Ileum (tissue), 1 donor: ENCODE data around the gene TOX3.

GRCh38 chr16:49484126-49484898 lies 110.7 kb downstream of the C16orf78 start:
- PRO-cap = no peak

DNA sequence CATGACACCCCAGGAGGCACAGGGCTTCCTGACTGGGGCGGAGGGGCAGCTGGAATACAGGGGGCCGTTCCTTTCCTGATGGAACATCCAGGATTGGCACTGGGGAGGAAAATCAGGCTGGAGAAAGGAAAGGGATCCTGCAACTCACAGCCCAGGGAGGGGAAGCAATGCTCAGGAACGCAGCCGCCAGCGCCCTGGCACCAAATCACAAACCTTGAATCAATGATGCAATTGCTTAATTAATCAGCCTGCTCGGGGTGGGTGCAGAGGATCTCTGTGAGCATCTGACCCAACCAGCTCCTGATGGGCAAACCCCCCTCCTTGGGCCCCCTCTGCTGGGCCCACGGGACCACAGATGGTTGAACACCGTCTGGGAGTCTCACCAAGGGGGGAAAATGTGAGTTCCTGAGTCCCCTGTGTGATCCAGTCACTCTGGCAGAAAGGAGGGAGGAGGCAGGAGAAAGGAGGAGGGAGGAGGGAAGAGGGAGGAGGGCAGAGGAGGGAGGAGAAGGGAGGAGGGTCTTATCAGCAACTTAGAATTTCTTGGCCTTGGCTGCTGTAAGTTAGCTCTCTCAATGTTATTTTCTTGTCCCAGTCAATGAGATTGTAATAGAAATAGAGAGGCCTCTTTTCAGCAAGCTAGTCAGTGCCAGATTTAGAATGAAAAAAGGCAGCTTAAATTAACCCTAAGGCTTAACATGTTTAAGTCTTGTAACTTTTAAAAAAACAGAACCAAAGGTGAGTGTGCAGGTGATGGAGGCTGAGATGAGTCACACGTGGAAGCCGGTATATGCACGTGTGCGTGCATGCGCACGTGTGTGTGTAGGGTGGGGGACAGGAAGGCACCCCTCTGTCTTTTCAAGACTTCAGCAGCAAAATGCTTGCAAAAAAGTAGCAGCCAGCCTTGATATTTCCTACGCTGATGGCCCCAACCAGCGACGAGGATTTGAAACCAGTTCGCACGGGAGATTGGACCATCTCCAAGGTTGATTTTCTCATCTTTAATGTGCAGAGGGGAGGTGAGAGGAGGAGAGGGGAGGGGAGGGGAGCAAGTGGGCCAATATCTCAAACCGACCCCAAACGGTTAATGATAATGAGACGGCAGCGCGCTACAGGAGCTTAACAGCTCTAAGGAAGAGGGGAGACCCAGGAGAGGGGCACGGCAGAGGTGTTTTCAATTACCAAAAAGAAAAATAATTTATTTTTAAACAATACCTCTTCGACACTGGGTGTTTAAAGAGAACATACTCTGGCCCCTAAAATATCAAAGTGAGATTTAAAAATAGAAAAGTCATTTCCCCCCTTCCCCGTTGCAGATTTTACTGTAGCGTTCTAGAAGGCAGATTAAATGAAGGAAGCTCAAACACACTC lies 155.0 kb downstream of the ZNF423 start:
- PRO-cap = no peak

- PRO-cap = no peak
These were observed 22.8 kb downstream of the ZNF423 start for GRCh38 chr16:49832837-49833753.

DNA sequence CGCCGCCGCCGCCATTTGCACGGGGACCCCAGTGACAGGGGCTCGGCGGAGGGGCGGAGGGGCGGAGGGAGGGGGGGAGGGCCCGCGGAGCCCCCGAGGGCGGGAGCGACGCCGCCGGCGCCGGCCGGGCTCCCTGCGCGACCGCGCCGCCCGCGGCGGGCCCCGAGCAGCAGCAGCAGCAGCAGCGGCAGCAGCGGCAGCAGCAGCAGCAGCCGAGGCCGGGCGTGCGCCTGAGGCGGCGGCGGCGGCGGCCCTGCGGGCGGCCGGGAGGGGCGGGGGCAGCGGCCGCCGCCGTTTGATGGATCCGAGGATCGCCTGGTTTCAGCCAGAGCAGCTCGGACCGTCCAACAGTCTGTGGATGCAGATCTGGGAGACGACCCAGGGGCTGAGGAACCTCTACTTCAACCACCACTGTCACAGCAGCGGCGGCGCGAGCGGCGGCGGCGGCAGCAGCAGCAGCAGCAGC lies 251 bp downstream of the TENT4B start:
- PRO-cap = no peak

DNA sequence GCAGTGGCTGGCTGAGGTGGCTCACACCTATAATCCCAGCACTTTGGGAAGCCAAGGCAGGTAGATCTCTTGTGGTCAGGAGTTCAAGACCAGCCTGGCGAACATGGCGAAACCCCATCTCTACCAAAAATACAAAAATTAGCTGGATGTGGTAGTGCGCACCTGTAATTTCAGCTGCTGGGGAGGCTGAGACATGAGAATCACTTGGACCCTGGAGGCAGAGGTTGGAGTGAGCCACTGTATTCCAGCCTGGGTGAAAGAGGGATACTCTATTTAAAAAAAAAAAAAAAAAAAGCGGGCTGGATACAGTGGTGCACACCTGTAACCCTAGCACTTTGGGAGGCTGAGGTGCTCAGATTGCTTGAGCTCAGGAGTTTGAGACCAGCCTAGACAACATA lies 48.4 kb downstream of the TENT4B start:
- PRO-cap = no peak

DNA sequence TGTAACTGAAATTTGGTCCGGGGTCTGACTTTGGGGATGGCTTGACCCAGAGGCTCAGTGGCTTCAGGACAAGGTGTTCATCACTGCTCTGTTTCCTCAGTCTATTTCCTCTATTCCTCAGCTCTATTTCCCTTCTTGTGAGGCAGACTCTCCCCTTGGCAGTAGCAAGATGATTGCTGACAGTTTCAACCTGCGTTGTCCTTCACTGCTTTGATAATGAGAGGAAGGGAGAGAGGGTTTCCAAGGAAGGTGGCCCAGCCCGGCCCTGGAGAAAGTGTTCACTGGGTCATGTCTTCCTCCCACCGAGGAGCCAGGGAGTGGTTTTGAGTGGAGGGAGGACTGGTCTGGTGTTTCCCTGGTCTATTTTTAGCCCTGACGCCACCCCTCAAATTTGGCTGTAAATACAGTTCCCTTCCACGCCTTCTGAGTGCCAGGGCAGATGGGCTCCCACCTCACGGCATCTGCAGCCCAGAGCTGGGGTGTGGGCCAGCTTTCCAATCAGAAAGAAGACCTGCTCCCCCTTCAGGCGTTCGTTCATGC lies 53.9 kb downstream of the SNX20 start:
- PRO-cap = no peak

- PRO-cap = no peak
These were observed 14.0 kb downstream of the SNX20 start for GRCh38 chr16:50667085-50667468.

- PRO-cap = no peak
These were observed 4.5 kb downstream of the NOD2 start for GRCh38 chr16:50697773-50698491.

GRCh38 chr16:50794160-50794390 lies 52.2 kb downstream of the CYLD start:
- PRO-cap = no peak

GRCh38 chr16:51148485-51149003 lies 2.5 kb downstream of the SALL1 start:
- PRO-cap = no peak

DNA sequence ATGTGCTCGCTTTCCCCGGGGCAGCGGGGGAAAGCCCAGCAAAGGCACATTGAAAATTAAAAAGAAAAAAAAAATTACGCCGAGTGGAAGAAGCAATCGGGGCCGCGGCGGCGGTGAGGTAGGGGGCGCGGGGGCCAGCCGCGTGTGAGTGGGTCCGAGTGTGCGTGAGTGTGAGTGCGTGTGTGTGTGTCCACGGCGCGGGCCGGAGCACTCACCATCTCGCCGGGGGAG lies 204 bp downstream of the SALL1 start:
- PRO-cap = no peak

- PRO-cap = no peak
These were observed 5.0 kb upstream of the SALL1 start for GRCh38 chr16:51155766-51156826.

DNA sequence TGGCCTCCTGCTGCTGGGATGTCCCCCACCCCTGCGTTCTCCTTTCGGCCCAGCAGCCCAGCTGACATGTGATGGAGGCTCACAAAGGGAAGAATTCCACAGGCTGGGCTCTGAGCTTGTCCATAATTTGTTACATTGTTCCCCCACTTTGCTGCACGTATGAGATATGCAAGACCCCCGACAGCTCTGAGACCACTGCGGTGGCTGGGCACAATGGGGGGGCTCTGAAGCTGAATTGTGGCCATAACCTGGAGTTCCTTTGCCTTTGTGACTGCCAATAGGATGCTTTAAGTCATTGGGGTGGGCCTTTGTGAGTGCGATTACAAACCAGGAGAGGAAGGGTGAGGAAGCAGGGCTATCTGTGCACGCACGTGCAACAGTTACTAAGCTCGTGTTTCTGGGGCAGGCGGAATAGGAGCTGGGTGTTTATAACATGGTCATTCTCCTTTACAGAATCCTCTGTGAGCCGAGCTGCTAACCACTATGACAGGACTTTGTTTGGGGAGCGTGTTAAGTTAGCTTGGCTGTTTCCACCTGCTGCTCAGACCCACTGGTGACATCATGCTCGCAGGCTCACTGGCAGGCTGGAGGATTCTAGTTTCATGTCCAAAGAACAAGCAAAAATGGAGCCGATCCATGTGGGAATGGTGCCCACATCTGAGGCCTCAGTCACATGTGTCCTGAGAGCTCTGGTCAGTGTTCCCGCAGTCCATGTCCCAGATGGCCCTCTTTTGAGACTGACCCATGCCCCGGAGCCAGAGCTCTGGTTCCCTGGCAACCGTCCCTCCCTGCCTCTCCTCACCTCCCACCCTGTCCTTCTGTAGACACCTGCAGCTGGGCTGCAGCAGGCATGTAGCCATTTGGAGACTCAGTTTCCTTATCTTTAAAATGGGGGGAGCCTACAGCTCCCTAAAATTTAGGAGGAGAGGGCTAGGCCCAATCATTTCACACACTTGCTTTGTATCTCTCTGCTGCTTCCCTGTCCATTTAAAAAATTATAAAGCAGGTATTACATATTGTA lies 208.4 kb upstream of the SALL1 start:
- PRO-cap = no peak

DNA sequence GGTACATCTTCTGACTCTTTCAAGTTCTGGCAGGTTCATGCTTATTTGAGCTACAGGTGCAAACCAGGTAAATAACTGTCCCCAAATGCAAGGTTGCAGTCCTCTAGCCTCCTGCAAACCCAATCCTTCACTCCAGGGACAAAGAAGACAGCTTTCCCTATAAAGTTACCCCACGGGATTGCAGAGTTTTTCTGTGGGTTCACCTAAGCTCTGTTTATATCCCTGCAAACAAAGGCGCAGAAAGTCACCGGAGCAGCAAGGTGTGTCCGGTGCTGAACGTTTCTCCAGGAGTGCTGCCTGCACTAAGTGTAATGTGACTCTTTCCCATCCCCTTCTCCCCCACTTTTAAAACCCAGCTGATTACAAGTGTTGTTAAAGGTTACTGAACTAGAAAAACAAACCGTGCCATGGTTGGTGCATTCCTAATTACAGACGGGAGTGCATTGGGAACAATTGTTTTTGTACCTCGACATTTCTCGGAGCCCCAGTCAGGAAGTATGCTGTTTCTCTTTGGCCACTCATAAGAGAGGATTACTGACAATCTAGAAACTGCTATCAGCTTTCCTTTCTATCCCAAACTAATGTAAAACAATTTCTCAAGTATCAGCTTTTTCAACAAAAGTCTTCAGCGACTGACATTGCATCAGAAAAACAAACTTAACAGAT lies 440.9 kb upstream of the SALL1 start:
- PRO-cap = no peak

DNA sequence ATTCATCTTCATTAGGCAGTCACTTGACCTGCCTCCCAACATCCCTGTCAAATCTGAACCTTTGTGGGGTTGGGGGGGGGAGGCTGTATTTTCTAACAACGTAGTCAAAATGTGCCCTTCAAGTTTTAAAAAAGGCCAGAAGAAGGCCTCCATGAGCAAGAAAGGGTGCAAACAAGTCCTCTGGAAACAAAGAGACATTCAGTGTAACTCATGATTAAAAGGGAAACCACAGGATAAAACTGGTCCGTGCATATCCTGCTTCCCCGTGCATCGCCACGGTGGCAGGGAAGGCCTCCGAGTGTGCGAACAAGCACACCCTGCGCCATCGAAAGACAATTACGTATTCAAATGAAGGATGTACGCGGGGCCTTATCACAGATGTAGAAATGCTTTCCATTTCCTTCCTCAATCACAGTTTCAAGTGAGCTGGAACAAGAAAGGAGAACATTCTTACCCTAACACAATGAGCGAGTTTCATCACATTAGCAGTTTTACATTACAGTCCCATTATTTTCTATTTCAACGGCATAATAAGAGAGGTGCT lies 48.4 kb downstream of the TOX3 start:
- PRO-cap = no peak

DNA sequence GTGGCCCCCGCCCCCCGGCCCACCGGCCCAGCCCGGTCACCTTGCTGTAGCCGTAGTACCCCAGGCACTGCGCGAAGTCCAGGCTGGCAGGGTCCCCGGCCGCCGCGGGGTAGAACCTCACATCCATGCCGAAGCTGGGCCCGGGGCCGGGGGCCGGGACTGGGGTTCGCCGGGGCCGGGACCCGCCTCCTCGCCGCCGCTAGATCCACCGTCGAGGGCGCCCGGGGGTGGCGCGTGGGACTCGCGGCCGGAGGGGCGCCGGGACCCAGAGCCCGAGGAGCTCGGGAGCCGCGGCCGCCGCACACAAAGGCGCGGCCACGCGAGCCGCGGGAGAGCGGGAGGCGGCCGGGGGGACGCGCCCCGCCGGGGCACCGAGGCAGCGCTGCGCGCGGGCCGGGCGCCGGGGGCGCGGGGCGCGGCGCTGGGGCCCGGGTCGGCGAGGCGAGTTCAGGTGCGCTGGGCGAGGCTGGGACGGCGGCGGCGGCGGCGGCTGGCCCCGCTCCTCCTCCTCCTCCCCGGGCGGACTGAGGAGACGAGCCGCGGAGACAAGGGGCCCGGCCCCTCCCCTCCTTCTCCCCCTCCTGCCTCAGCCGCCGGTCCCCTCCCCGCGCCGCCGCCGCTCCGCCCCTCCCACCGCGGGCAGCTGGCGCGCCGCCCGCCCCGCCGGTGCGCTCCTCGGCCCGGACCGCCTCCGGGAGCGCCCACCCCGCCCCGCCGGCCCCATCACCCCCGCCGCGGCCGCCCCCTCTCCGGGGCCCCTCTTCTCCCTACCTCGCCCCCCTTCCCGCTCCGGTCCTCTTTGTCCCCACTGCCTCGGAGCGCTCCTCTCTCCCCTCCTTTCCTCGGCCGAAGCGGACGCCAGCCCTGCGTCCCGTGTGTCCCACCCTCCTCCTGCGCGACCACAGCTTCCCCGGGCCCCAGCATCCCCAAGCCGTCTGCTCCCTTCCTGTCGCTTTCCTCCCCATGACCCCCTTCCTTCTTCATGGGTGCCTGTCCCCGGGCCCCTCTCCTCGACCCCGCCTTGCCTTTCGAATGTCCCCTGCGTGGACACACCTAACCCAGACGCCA lies at the start of gene TOX3:
TOX3 (minus strand) TSS at position 547 of the 1,068 bp plus-strand sequence.
- PRO-cap = bidirectional peak, plus-strand start at position 450 of the sequence, minus-strand start at position 328 of the sequence; bidirectional peak, plus-strand start at position 629 of the sequence, minus-strand start at position 526 of the sequence

DNA sequence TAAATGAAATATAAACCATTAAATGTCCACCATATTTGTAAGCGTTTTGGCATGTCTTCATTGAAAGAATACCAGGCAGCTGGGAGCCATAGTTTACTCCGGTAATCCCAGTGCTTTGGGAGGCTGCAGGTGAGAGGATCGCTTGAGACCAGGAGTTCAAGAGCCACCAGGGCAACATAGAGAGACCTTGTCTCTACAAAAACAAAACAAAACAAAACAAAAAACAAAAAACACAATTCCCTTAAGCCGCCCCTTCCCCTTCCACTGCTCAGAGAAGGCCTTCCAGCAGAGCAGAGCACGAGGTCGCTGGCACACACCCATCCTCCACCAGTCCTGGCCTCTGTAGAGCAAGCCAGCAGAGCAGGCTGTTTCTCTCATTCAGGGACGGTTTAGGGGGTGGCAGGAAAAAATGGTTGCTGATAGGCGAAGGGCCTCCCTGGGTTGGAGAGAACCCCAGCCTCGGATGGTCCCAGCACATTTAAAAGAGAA lies 578 bp upstream of the CHD9 start:
- PRO-cap = no peak

DNA sequence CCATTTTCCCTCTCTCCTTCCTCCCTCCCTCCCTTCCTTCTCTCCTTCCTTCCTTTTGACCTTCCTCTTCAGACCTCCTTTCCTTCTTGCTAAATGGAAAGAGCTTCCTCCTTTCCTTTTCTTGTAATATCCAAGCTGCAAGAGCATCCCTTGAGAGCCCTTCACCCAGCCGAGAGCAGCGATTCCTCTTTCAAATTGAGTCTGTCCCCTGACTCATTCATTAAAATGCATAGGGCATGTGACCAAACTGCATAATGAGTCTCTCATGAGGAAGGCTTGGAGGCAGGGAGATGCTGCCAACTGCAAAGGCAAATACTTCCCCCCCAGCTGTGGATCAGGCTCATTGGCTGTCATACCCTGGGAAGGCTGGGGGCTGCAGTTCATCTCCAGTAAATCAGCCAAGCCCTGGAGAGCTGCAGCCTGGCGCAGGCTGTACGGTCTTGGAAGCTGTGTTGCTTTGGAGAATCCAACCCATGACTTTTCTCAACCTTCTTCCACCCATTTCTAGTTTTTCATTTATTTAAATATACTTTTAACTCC lies 37.1 kb downstream of the CHD9 start:
- PRO-cap = bidirectional peak, plus-strand start at position 410 of the sequence, minus-strand start at position 197 of the sequence

- PRO-cap = no peak
These were observed 83.6 kb downstream of the CHD9 start for GRCh38 chr16:53138005-53139257.

DNA sequence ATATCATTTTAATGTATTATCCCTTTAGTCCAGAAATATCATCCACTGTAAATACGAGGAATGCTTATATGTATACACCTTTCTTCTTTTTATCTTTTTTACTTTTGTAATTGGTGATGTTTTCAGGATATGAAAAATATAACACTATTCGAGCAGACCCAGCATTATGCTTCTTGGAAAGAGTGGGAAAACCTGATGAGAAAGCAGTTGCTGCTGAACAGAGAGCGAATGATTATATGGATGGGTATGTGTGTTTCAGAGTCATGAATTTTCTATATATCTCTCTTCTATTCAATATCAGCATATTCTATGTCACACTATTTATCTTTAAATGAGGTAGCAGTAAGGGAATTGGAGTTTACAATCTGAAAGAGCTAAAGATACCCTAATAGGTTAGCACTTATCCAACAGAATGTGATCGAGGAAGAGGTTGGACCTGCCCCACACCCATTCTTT lies 148.1 kb upstream of the RBL2 start:
- PRO-cap = no peak